H1 (cell line): ENCODE measurements around the genes CXCR1, TMBIM1 and CYP27A1.

DNA sequence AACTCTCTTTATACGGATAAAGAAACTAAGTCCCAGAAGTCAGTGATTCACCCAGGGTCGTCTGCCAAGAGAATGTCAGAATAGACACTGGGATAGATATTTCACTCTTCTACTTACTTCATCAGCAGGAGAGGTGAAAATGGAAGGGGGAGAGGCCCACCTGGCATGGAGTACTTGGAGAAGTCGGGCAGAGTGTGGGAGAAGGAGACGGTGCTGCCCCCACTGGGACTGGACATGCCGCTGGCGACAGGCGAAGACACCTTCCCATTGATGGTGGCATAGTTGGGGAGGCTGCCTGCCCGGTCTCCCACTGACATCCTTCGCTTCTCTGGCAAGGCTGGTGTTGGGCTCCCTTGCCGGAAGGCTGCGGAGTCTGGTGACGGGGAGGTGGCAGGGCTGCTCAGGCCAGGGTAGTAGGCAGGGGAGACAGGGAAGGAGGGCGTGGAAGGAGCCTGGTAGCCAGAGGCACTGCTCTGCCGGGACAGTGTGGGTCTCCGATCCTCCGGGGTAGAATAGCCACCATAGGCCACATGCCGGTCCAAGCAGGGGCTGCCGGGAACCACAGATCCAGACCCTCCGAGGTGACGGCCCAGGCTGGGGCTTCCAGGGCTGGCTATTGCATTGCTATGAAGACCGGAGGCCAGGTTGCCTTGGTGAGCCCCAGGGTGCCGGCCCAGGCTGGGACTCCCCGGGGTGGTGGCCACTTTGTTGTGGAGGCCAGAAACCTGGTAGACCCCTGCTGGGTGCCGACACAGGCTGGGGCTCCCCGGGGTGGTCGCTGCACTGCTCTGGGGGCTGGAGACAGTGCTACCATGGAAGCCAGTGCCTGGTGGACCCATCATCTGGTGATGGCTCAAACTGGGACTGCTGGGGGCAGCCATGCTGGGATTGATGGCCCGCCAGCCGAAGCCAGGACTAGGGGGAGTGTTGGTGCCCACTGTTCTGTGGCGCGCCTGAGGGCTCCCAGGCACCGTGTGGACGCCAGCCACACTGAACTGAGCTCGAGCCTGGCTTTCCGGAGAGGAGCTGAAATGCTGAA lies 184.9 kb downstream of the TNS1 start:
- RRBS, result 93% methylated on average over 10 of the region's 34 CpGs
CAGE:
- cytosol, long polyA plus RNA, result no peak
- long polyA plus RNA, result no peak
- nucleus, long polyA plus RNA, result no peak

GRCh38 chr2:217842013-217842824 lies 160.6 kb downstream of the TNS1 start:
- RRBS, result no CpG with 5 or more reads among the region's 5 CpGs
CAGE:
- cytosol, long polyA plus RNA, result no peak
- long polyA plus RNA, result no peak
- nucleus, long polyA plus RNA, result no peak

DNA sequence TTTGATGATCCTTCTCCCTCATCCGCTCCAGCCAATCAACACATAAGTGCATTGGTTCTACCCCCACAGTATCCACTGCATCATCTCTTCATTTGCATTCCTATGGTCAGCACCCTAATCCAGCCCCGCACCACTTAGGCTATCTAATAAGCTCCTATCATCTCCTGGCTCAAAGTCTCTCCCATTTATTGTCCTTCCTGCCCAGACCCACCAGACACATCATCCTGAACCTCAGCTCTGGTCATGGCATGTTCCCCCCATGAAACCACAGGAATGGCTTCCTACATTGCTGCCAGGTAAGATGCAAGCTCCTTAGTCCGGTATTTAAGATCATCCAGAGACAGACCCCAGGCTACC lies 158.7 kb downstream of the TNS1 start:
- RRBS, result no CpG with 5 or more reads among the region's 3 CpGs
CAGE:
- cytosol, long polyA plus RNA, result no peak
- long polyA plus RNA, result no peak
- nucleus, long polyA plus RNA, result no peak

GRCh38 chr2:217953348-217953652 lies 49.5 kb downstream of the TNS1 start:
- RRBS, result no CpG with 5 or more reads among the region's 2 CpGs
CAGE:
- cytosol, long polyA plus RNA, result no peak
- long polyA plus RNA, result no peak
- nucleus, long polyA plus RNA, result no peak

GRCh38 chr2:217994675-217995440 lies 7.9 kb downstream of the TNS1 start:
- RRBS, result no CpG with 5 or more reads among the region's 6 CpGs
CAGE:
- cytosol, long polyA plus RNA, result no peak
- long polyA plus RNA, result no peak
- nucleus, long polyA plus RNA, result no peak

DNA sequence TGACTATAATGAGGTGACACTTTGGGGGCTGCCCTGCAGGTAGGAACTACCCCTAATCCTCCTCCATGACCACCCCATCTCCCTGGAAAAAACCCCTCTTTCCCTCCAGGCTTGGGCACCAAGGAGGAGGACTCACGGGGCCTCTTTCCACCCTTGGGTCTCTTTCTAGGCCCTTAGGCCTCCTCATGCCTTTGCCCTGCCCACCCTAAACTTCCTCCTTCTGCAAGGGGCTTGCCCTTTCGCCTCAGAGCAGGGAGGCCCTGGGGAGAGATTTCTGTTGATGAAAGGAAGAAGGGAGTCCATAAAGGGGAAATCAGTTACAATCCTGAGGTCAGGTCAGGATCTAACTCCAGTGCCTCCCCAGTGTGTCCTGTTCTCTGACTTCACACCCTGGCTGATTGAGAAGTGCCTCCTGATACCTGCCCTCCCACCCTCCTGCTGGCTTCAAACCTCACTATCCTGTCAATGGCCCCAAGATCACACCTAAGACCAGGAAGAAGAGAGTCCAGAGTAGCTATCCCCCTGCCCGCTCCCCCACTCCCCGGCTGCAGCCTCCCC lies 16.7 kb upstream of the TNS1 start:
- RRBS, result 91% methylated on average over 1 of the region's 4 CpGs
CAGE:
- cytosol, long polyA plus RNA, result no peak
- long polyA plus RNA, result no peak
- nucleus, long polyA plus RNA, result no peak

DNA sequence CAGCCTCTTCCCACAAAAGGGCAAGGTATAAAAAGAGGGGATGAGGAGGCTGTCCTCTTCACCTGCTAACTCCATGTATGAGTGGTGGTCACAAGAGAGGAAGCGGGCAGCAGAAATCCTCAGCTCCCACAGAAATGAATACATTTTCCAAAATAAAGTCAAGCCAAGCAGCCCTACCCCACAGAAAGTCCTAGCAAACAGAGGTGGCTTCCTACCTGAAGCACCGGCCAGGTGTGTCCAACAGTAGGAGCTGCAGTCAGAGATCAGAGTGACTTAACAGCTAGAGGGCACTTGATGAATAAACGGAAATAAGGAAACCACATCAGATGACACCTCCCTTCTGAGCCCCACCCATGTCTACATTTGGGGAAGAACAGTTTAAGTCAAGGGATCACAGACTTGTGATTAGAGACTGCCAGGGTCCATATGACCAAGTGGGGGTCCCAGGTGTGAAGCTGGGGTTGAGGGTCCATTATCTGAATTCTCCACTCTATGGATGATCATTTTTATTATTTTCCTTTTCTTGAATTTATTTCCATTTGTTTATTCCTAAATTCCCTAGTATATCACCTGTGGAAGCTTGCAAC lies at the start of gene CXCR1:
Gene CXCR1 (minus strand): TSS at position 270 of the 587 bp plus-strand sequence.
- RRBS, result no CpG with 5 or more reads among the region's 3 CpGs
CAGE:
- cytosol, long polyA plus RNA, result no peak
- long polyA plus RNA, result no peak
- nucleus, long polyA plus RNA, result no peak

DNA sequence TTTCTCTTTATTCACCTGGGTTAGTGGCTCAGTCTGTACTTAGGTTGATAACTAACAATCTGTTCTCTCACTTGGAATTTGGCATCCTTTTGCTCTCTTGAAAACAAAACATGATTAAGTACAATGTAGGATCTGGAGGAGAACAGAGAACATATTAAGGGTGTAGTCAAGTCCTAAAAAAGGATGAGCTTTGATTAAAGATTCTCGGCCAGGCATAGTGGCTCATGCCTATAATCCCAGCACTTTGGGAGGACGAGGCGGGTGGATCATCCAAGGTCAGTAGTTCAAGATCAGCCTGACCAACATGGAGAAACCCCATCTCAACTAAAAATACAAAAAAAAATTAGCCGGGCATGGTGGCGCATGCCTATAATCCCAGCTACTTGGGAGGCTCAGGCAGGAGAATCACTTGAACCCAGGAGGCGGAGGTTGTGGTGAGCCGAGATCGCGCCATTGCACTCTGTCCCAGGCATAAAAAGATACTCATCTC lies 16.7 kb downstream of the ARPC2 start:
- RRBS, result no CpG with 5 or more reads among the region's 9 CpGs
CAGE:
- cytosol, long polyA plus RNA, result no peak
- long polyA plus RNA, result no peak
- nucleus, long polyA plus RNA, result no peak

DNA sequence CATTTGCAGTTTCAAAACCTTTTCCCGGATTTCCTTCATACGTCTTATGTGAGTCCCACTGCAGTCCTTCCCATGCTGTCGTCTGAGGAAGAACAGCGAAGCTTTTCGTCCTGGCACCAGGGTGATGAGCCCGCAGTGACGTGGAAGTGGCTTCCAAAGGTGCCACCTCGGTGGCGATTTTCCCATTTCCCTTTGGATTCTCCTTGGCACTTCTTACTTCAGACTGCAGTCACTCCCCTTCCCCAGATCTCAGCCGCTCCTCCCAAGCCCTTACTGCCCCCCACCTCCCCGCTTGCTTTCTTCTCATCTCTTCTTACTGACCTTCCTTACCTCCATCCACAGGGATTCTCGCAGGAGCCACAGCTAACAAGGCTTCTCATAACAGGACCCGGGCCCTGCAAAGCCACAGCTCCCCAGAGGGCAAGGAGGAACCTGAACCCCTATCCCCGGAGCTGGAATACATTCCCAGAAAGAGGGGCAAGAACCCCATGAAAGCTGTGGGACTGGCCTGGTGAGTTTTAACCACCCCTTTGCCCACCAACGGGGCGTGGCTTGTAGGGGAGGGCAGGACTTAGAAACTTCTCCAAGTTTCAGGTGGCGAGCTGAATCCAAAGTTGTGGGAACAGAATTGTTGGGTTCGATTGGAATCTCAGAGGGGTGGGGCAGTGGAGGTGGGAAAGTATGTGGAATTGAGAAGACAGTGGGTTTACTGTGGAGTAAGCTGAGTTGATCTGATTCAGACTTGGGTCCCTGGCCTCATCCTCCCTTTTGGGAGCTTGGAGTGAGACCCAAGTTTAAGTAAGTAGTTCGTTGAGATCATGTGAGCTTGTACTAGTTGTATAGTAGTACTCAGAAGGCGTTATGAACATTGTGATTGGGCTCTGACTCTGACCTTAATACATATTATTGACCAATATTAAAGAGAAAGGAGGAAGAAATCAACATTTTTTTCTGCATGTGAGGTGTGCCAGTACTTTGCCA lies 1.0 kb downstream of the PNKD start:
- RRBS, result 59% methylated on average over 2 of the region's 20 CpGs
CAGE:
- cytosol, long polyA plus RNA, result no peak
- long polyA plus RNA, result no peak
- nucleus, long polyA plus RNA, result no peak

GRCh38 chr2:218292330-218292921 lies at the start of gene TMBIM1:
Gene TMBIM1 (minus strand): TSS chr2:218292503.
- RRBS, result 2% methylated on average over 31 of the region's 45 CpGs
CAGE:
- cytosol, long polyA plus RNA, result start-site peak on the minus strand at chr2:218292503-218292558, 1,091 reads
- long polyA plus RNA, result start-site peak on the minus strand at chr2:218292497-218292563, 1,239 and 1,306 reads in 2 replicates
- nucleus, long polyA plus RNA, result start-site peak on the minus strand at chr2:218292505-218292539, 473 reads

GRCh38 chr2:218386604-218387192 lies 4.6 kb downstream of the SLC11A1 start:
- RRBS, result no CpG with 5 or more reads among the region's 14 CpGs
CAGE:
- cytosol, long polyA plus RNA, result no peak
- long polyA plus RNA, result no peak
- nucleus, long polyA plus RNA, result no peak

DNA sequence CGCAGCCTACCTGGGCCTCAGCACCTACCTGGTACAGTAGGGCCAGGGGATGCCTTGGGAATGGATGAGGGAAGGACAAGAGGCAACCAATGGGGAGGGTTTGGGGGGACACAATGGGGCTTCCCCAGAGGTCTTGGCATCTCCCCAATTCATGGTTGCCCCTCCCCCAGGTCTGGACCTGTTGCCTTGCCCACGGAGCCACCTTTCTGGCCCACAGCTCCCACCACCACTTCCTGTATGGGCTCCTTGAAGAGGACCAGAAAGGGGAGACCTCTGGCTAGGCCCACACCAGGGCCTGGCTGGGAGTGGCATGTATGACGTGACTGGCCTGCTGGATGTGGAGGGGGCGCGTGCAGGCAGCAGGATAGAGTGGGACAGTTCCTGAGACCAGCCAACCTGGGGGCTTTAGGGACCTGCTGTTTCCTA lies 4.9 kb upstream of the CTDSP1 start:
- RRBS, result no CpG with 5 or more reads among the region's 5 CpGs
CAGE:
- cytosol, long polyA plus RNA, result no peak
- long polyA plus RNA, result no peak
- nucleus, long polyA plus RNA, result no peak

DNA sequence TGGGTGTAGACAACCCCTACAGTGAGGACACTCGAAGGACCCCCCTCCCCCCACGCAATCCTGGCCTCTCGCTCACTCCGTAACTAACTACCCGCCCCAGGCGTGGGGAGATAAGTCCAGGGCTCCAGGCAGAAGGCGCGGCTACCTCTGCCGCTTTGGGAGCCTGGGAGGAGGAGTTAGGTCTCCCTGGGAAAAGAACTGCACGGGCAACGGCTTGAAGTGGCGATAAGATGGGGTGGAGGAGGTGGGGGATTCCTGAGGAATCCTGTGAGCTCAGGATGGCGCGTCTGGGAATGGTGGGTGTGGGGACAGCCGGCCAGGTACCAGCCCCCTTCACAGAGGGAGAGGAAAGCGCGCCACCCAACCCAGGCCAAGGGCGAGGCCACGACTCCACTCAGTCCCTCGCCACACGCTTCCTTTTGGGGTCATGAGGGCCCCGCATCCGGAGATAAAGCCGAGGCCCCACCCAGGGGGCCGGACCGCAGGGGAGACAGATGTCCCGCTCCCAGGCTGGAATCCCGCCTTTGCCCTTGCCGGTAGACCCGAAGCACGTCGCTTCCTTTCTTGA lies 1.9 kb upstream of the CTDSP1 start:
- RRBS, result 2% methylated on average over 5 of the region's 32 CpGs
CAGE:
- cytosol, long polyA plus RNA, result no peak
- long polyA plus RNA, result no peak
- nucleus, long polyA plus RNA, result no peak

DNA sequence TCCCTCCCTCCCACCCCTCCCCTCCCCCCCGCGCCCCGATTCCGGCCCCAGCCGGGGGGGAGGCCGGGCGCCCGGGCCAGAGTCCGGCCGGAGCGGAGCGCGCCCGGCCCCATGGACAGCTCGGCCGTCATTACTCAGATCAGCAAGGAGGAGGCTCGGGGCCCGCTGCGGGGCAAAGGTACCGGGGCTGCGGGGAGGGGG lies 212 bp downstream of the CTDSP1 start:
- RRBS, result under 1% methylated on average over 7 of the region's 21 CpGs
CAGE:
- cytosol, long polyA plus RNA, result start-site peak on the plus strand centred at position 83 of the sequence, 35 bp wide, 18 reads
- long polyA plus RNA, result no peak
- nucleus, long polyA plus RNA, result start-site peak on the plus strand centred at position 67 of the sequence, 26 bp wide, 15 reads

DNA sequence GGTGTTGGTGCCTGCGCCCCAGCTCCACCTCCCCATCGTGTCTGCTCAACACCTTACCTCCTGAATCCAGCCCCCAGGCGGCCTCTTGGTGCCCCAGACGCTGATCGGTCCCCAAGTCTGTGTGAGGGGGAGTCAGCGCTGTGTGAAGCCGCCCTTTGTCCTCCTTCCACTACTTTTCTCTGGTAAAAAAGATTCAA lies 7.0 kb downstream of the CTDSP1 start:
- RRBS, result no CpG with 5 or more reads among the region's 7 CpGs
CAGE:
- cytosol, long polyA plus RNA, result no peak
- long polyA plus RNA, result no peak
- nucleus, long polyA plus RNA, result no peak

DNA sequence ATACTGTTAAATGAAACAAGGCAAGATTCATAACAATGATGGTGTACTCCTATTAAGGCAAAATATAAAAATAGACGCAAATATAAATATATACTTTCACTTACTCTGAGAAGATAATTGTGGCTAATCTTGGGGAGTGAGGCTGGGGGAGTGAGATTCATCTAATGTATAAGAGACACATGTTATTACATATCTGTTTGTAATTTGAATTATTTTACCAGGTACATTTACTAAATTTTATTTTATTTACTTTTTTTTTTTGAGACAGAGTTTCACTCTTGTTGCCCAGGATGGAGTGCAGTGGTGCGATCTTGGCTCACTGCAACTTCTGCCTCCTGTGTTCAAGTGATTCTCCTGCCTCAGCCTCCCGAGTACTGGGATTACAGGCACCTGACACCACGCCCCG lies 8.9 kb upstream of the VIL1 start:
- RRBS, result no CpG with 5 or more reads among the region's 5 CpGs
CAGE:
- cytosol, long polyA plus RNA, result no peak
- long polyA plus RNA, result no peak
- nucleus, long polyA plus RNA, result no peak

- RRBS, result no CpG with 5 or more reads among the region's 6 CpGs
CAGE:
- cytosol, long polyA plus RNA, result no peak
- long polyA plus RNA, result no peak
- nucleus, long polyA plus RNA, result no peak
Observed at GRCh38 chr2:218419291-218419663, 354 bp downstream of the VIL1 start.

DNA sequence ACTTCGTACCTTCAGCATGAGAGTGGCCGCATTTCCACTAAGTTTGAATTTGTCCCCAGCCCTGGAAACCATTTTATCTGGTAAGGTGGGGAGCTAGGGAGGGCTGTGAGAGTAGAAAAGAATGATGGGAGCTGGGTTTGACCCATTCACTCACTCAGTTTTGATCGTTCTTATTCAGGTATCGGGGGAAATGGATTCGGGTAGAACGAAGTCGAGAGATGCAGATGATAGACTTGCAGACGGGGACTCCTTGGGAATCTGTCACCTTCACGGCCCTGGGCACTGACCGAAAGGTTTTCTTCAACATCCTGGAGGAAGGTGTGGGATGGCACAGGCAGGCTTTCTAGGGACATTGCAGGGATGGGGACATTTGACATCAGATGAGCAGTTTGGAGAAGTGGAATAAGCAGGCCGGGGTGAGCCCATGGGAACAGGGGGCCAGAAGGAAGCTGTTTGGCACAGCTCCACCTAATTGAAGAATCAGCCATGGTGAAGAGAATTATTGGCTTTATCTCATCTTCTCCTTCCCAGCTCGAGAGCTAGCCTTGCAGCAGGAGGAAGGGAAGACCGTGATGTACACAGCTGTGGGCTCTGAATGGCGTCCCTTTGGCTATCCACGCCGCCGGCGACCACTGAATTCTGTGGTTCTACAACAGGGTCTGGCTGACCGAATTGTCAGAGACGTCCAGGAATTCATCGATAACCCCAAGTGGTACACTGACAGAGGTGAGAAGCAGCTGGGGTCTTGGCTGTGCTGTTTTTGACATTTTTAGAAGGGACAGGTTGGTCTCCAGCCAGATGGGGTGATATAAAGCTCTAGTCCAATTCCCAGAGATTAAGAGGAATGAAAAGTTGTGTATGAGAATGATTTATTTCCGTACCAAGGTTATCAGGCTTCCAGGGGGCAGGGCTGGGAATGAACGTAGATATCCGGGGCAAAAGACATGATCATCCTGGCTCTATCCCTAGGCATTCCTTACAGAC lies 2.0 kb downstream of the BCS1L start:
- RRBS, result no CpG with 5 or more reads among the region's 24 CpGs
CAGE:
- cytosol, long polyA plus RNA, result no peak
- long polyA plus RNA, result no peak
- nucleus, long polyA plus RNA, result no peak

GRCh38 chr2:218755745-218755917 lies 26.3 kb upstream of the CYP27A1 start:
- RRBS, result no CpG with 5 or more reads among the region's 2 CpGs
CAGE:
- cytosol, long polyA plus RNA, result no peak
- long polyA plus RNA, result no peak
- nucleus, long polyA plus RNA, result no peak

DNA sequence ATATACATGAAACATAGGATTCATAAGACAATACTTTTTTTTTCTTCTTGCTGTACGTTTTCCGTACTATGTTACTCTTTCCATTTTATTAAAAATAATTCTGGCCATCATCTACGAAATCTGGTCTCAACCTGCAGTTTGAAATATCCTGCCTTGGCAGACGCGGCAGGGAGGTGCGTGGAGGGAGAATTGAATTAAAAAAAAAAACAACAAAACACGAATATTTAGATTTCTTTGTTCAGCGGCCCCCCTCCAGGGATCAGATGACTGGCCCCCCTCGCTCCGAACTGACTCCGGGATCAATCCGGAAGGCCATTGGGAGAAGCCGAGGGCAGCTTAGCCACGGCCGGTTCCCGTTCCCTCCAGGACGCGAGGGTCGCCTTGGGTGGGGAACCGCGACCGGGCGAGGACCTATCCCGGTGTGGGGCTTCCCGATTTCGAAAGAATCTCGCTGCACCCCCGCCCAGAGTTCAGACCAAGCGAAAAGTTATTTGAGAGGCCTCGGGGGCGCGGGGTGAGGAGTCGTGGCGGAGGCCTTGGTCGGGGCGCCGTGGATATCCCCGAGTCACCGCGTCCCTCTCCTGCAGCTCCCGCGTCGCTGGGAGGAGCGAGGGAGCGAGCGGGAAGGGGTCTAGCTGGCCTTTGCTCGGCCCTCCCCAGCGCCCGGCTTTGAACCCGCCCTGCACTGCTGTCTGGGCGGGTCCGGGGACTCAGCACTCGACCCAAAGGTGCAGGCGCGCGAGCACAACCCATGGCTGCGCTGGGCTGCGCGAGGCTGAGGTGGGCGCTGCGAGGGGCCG lies at the start of gene CYP27A1:
Gene CYP27A1 (plus strand): TSS at position 716 of the 800 bp plus-strand sequence.
- RRBS, result 1% methylated on average over 16 of the region's 62 CpGs
CAGE:
- cytosol, long polyA plus RNA, result start-site peak on the plus strand centred at position 320 of the sequence, 5 bp wide, 89 reads
- long polyA plus RNA, result start-site peak on the plus strand centred at position 315 of the sequence, 16 bp wide, 103 and 80 reads in 2 replicates
- nucleus, long polyA plus RNA, result start-site peak on the plus strand centred at position 318 of the sequence, 9 bp wide, 66 reads